Spinal cord (tissue), 3 donors: ENCODE measurements around the genes NPIPA1 and NDE1.

DNA sequence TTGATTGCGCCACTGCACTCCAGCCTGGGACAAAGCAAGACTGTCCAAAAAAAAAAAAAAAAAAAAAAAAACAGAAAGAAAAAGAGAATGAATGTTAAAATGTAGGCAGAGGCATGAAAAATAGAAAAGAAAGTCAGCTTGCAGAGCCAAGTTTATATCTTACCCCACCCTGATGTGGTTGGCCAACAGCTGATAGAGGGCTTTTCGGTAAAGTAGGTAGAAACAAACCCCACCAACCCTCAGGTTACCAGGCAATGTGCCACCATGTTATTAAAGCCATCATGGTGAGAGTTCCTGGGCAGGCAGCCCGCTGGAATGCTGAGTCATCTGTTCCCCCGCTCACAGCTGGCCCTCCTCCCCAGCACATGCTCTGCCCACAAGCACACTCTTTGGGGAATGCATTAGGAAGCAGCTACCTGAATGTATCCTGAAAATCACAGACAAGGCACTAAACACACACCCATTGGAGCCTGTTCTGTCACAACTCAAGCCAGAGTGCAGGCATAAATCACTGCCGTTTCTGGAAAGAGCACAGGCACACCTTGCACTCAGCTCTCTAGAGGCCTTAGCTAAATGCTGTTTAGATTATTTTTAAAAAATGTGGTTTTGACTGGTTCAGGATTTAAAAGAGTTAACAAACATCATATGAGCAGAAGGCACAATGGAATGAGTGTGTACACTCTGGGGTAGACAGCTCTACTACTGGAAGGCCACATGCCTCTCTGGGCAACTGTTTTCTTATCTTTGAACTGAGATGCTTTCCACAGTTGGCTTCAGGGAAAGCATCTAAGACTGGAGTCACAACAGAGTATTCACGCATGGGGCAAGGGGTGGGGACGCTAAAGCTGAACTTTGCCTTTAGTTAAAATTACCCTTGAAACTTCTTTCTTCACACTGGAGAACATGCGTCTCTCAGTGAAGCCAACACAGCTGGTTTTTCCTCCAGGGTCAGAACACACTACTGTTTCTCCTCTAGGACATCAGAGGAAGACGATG, 128.4 kb downstream of the PARN start:
- PRO-cap = no peak
- RAMPAGE, long total RNA = no peak

DNA sequence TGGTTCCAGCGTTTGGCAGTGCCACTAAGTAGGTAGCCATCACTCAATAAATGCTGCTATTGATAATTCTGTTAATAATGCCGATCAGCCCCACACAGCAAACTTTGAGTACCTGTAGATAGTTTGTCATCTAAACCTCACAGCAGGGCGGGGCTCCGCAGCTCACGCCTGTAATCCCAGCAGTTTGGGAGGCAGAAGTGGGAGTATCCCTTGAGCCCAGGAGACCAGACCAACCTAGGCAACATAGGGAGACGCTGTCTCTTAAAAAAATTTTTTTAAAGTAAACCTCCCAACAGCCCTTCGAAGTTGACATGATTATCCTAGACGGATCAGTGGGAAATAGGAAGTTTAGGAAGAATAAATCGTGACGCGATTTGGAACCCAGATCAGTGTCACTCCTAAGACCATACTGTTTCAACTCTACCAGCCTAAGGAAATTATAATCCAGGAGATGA, 1.7 kb downstream of the BFAR start:
- PRO-cap = no peak
- RAMPAGE, long total RNA = no peak

GRCh38 chr16:14917972-14918877, 19.0 kb upstream of the NPIPA1 start:
- PRO-cap = no peak
- RAMPAGE, long total RNA = no peak

DNA sequence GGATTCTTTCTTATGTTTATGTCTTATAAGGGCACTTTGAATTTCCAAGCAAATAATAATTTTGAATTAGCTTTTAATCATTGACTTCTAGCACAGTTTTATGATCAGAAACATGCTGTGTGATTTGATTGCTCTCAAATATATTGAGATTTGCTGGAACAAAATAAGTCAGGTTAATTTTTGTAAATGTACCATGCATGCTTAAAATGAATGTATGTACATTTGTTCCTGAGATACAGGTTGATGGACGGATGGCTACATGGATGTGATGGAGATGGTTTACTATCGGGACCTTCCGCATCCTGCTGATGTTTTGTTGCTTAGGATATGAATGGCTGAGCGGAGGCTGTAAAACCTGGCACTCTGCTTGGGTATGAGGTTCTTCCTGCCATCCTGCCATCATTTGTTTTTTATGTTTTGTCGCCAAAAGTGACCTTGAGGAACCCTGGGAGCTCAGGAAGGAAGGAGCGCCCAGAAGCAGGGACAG, at the start of gene NPIPA1:
Gene NPIPA1 (plus strand): TSS at position 309 of the 487 bp plus-strand sequence.
- PRO-cap = no peak
- RAMPAGE, long total RNA = no peak

GRCh38 chr16:14988023-14988813, 13.4 kb downstream of the PDXDC1 start:
- PRO-cap = no peak
- RAMPAGE, long total RNA = no peak

DNA sequence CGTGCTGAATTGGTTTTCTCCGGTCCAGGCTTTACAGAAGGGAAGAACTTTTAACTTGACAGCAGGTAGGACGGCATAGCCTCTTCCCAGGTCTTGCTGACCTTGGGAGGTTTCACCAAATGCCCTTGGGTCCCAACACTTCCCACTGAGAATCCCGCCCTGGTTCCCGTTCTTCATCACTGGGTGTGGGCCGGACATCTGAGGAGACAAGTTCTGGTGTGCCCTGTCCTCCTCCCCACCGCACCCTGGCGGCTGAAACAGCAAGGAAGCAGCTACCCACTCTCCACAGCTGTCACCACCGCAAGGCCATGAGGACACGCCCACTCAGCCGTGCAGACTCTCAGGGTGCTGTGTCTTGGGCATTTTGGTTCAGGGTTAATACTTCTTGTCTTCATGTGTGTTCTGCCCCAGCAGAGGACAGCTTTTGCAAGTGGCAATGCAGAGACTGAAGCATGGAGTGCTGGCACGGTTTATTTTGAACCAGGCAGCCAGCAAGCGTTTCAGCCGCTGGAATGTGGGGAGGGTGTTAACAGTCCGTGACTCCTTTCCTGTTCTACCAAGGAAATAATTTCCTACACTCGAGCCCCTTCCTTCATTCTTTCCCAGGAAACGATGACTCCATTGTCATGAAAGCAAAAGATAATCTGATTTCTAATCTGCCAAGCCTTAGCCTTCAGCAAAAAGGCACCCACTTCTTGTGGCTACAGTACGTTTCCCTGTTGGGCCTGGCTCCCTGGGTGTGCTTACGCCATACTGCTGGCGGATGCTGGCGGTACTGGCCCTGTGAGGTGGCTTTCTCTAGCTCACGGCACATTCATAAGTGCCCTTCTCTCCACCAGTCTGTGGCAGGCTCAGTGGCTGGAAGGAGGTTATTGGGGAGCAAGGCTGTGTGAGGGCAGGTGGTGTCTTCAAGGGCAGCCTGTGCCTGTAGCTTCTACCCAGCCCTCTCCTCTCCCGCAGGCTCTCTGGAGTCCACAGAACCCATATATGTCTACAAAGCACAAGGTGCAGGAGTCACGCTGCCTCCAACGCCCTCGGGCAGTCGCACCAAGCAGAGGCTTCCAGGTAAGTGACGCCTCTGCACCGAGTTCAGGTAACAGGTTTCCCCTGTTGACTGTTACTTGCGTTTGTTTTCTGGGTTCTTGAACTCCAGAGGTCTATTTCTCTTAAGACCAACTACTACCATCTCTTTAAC, 21.0 kb downstream of the NTAN1 start:
- PRO-cap = no peak
- RAMPAGE, long total RNA = no peak

- PRO-cap = no peak
- RAMPAGE, long total RNA = no peak
Measured at GRCh38 chr16:15435582-15435948, 1.2 kb downstream of the BMERB1 start.

- PRO-cap = no peak
- RAMPAGE, long total RNA = no peak
Measured at GRCh38 chr16:15493821-15494172, 59.4 kb downstream of the BMERB1 start.

DNA sequence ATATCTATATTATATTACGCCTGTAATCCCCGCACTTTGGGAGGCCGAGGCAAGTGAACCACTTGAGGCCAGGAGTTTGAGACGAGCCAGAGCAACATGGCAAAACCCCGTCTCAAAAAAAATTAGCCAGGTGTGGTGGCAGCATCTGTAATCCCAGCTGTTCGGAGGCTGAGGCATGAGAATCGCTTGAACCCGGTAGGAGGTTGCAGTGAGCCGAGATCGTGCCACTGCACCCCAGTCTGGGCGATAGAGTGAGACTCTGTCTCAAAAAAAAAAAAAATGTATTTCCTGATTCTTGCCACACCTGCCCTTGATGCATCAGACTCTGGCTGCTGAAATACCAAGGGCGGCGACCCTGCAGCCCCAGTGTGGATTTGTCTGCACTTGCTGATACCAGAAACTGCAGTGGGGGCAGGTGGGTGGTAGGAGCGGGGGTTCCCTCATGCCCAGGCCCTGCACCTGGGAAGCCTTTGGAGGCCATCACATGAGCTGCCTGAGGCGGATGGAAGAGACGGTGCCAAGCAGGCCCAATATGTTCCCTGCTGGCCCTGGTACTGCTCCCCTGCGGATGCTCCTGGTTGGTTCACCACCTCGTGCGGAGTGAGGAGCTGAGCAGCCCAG, 50.8 kb downstream of the MARF1 start:
- PRO-cap = no peak
- RAMPAGE, long total RNA = no peak

DNA sequence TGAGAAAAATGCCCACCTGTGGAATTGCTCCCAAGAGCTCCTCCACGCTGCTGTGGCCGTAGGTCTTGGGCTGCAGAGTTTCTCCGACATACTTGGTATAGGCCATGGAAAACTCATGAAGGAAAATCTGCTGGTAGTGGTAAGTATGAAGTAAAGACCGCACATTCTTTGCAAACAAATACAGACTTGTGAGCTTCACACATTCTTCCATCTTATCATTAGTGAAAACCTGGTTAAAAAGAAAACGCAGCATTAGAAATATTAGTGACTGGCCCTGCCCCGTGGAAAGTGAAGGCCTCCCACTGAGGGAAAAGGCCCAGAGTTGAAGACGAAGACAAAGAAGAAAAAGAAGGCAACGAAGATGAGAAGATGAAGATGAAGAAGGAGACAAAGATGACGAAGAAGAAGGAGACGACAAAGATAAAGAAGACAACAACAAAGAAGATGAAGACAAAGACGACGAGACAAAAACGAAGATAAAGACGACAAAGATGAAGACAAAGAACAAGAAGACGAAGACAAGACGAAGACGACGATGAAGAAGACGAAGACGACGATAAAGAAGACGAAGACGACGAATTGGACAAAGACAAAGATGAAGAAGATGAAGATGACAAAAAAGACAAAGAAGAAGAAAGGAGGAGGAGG, 40.9 kb downstream of the MARF1 start:
- PRO-cap = no peak
- RAMPAGE, long total RNA = no peak

GRCh38 chr16:15625316-15625960, 17.5 kb downstream of the MARF1 start:
- PRO-cap = no peak
- RAMPAGE, long total RNA = no peak

- PRO-cap = no peak
- RAMPAGE, long total RNA = no peak
Measured at GRCh38 chr16:15634621-15635120, 8.3 kb downstream of the MARF1 start.

GRCh38 chr16:15644256-15644759, 1.4 kb upstream of the MARF1 start:
- PRO-cap = no peak
- RAMPAGE, long total RNA = no peak

- PRO-cap = no peak
- RAMPAGE, long total RNA = no peak
Measured at GRCh38 chr16:15649764-15650728, at the start of gene NDE1. Gene NDE1, plus strand, starts transcription at chr16:15650245.

GRCh38 chr16:15703489-15703883, 53.4 kb downstream of the NDE1 start:
- PRO-cap = no peak
- RAMPAGE, long total RNA = no peak

GRCh38 chr16:15704214-15704906, 54.3 kb downstream of the NDE1 start:
- PRO-cap = no peak
- RAMPAGE, long total RNA = no peak

DNA sequence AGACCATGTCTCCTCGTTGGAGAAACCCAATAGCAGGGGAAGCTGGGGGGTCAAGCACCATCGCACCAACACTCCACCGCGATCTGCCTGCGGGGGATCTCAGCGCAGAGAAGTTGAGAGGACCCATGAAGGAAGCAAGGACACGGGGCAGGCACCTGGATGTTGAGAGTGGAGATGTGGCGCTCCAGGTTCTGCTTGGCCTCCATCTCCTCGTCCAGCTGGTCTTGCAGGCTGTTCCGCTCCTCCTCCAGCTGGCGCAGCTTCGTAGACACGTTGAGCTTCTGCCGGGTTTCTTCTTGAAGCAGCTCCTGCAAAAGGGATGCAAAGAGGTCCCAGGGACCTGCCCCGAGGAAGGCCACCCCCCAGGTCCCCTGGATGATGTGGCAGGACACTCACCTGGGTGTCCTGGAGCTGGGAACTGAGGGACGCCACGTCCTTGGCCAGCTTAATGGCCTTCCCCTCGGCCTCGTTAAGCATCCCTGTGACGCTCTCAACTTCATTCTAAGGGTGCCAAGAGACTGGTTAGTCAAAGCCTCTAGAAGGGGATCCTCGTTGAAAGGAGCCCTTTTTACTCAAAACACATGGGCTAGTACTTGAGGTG, 74.5 kb downstream of the NDE1 start:
- PRO-cap = no peak
- RAMPAGE, long total RNA = no peak

- PRO-cap = no peak
- RAMPAGE, long total RNA = no peak
Measured at GRCh38 chr16:15745074-15745497, 95.0 kb downstream of the NDE1 start.

DNA sequence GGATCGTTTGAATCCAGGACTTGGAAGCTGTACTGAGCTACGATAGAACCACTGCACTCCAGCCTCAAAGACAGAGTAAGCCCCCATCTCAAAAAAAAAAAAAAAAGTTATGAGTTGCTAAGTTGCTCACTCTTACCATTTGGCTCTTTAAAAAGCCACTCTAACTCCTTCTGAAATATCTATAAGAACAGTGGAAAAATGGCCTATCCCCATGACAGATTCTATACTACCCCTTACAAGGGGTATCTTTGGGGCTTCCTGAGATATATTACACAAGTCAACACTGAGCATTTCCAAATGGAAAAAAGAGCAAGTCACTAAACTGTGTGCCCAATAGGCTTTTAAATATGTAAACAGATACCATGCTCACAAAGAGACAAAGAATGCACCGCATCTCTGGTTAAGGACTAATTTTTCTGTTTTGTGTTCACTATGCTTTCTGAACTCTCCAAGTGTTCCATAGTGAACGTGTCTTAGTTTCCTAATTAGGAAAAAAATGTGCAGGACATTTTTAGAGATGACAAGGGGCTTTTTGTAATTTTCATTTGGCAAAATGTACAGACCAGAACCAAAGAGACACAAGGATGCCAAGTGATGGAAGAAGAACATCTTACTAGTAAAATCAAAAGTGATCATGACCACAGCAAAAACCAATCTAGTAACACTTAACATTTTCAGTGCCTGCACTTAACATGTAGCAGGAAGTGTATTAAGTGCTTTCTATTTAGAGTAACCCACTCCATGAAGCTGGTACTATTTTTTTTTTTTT, 21.7 kb downstream of the MYH11 start:
- PRO-cap = no peak
- RAMPAGE, long total RNA = no peak

- PRO-cap = no peak
- RAMPAGE, long total RNA = no peak
Measured at GRCh38 chr16:15908046-15908578, 19.7 kb upstream of the CEP20 start.